Fibroblast of villous mesenchyme (primary cell): ENCODE data around the genes ITGA11 and CORO2B.

DNA sequence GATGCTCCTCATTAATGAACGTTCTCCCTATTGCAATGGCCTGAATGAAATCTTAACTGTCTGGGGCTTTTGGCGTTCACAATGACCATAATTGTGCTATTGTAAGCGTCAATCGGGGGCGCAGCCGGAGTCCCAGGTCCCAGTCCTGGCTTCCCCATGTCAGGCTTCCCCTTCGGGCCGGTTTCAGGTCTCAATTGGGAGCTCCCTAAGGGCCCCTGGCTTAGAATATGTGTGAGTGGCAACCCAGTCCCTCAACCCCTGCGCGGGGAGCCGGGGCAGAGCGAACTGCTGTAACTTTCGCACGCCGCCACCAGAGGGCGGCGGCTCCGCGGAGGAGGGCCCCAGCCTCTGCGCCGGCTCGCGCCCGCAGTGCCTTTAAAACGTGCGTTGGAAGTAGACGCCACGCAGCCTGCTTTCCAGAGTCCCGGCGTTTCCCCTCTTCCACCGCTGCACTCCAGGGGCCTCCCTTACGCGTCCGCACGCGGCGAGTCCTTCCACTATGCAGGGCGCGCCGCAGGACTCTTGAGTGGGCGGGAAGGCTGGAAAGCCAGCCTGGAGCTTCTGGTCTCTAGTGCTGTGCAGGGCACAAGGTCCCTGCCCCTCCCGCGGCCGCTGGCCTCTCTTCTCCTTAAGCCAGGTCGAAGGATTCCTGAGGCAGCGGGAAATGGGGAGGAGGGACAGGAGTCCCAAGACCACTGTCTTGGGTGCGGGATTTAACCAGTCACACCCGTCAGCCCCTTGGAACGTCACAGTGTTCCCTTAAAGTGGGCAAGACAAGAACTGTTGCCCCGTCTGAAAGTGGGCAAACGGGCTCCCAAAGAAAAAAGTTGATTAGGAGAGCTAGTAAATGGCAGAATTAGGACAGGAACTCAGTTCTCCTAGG is 38.2 kb downstream of the SKOR1 start:
- CAGE, long polyA plus RNA: no peak

DNA sequence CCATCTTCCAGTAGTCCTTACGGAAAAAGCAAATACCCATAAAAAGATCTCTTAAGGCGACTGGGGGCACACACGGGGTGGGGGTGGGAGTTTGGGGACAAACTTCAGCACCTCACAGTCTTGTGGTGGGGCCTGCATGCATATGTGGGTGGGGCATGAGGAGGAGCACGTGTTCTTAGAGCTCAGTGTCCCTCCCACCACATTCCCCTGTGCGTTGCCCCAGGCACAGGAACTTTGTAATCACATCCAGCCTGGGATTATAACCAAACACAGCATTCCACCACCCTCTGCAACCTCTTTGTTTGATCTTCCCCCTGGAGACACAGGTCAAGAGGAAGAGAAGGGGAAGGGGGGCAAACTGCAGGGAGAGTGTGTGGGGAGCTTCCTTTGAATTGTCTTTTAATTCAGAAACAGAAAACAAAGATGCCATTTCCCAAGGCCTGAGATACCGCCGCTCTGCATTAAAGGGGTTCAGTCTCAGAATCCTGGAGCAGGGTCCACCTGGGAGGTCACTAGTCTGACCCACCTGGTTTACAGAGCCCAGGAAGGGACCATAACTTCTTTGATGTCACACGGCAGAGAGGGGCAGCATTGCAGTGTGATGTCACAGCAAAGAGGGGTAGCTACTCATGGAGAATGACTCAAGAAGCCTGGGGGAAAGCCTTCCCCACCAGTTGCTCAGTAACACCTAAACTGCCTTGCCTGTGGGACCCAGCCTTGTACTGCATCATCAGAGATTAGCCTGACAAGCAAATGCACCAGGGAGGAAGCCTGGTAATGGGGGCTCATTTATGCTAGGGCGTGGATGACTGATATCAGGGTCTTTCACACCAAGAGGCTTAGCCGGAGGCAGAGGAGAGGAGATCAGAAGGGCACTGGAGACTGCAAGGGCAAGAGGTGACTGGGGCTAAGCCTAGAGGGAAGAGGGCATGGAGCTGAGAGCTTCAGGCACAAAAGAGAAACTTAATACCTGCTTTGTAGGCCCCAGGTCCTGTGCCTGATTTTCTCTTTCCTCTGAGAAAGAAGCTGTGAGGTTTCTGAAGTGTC is 107.9 kb upstream of the PIAS1 start:
- CAGE, long polyA plus RNA: no peak

GRCh38 chr15:68187344-68188067 is 17.6 kb downstream of the CALML4 start:
- CAGE, long polyA plus RNA: no peak

DNA sequence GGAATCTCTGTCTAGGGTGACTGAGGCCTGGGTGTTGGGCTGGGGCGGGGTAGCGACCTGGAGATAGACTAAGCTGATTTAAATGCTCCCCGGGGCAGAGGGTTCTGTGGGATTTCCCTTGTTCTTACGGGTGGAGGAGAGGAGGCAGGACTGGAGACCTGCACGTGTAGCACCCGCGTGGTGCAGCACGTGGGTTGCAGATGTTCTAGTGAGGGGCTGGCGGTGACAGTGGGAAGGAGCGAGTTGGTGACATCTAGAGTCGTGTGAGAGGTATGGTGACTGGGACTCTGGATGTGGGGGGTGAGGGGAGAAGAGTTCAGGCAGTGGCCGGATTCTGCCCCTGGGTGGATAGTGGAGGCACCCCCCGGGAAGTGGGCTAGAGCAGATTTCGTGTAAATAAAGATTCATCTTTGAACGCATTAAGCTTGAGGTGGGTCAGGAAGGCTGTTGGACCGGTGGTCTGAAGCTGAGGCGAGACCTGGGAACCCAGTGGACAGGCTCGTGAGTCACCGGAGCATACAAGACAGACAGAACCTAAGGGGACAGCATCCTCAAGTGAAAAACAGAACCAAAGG is 498 bp upstream of the CLN6 start:
- CAGE, long polyA plus RNA: no peak

DNA sequence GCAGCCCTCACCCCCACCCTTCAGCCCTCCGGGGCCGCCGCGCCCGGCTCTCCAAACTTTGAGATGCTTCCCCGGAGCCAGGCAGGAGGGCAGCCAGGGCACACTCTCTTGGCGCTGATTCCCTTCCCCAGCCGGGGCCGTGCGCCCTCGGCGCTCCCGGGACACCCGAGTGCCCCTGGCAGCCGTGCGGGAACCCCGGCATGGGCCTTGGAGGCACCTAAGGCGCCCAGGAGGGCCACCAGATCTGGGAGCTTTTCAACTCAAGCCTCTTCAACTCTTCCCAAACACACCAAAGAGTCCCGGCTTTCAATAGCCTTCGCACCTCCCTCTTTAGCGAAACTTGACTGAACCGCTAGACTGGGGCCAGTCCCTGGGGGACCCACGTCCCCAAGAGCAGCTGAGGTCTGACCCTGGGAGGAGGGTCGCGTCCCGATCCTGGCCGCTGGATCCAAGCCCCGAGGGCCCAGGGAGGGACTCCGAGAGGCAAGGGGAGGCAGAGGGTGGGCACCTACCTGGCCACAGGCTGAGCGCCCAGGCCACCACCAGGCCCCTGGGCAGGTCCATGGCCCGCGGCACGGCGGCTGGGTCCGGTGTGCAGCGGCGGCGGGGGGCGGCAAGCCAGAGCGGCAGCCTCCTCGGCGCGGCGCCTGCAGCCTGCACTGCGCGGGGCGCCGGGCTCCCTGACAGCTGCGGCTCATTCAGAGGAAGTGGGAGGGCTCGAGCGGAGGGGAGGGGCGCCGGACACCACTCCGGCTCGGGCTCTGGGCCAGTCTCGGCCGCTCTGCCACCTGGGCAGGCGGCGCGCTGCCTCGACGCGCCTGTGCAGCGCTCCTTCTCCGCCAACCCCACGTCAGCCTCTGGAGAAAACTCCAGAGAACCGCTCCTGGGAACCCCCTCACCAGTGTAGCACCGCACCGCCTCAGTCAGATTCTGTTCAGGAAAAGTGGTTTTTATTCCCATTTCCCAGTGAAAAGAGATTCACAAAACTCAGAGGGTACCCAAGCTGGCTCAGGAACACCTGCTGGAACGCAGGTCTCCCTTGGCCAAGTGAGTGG is at the start of gene ITGA11:
TSS of gene ITGA11 (minus strand) at position 661 of the 1,055 bp plus-strand sequence.
- CAGE, long polyA plus RNA: no peak

DNA sequence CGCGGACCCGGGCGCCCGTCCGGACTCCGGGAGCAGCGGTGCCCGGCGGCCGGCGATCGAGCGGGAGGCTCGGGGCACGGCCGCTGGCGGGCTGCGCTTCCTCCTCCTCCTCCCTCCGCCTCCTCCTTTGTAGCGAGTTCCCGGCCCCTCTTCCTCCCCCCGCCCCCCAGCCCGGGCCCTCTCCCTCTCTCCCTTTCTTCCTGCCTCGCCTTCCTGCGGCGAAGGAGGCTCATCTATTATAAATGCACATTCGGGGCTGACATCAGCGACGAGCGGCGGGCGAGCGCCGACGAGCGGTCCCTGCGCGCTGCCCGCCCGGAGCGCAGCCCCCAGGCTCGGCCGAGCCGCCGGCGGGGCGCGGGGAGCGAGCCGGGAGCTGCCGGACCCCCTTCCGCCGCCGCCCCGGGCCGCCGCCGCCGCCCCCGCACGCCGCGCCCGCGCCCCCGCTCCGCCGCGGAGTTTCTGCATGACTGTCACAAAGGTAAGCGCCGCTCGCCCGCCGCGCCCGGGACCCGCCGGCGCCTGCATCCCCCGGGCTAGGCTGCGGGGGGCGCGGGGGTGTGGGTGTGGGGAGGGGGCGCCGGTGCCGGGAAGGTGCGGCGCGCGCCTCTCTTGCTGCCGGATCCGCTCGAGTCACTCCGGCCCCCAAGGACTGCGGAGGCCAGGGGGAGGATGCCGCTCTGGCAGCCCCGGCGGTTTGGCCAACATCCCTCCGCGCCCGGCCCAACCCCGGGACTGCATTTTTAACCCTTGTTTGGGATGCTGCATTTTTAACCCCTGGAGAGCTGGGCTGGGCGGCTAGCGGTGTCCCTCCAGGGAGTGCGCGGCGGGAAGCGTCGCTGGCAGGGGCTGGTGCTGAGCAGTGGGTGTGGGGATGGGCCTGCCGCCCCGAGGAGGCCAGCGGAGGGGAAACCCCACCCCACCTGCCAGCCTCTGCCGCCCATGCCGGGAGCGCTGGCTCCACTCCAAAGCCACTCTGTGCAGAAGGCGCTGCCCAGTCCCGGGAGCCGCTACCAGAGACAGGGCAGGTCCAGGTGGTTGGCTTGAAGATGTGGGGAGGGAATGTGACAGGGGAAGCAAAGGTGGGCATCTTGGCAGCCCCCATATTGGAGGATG is at the start of gene CORO2B:
TSS of gene CORO2B (plus strand) at position 197 of the 1,116 bp plus-strand sequence.
- CAGE, long polyA plus RNA: no peak

DNA sequence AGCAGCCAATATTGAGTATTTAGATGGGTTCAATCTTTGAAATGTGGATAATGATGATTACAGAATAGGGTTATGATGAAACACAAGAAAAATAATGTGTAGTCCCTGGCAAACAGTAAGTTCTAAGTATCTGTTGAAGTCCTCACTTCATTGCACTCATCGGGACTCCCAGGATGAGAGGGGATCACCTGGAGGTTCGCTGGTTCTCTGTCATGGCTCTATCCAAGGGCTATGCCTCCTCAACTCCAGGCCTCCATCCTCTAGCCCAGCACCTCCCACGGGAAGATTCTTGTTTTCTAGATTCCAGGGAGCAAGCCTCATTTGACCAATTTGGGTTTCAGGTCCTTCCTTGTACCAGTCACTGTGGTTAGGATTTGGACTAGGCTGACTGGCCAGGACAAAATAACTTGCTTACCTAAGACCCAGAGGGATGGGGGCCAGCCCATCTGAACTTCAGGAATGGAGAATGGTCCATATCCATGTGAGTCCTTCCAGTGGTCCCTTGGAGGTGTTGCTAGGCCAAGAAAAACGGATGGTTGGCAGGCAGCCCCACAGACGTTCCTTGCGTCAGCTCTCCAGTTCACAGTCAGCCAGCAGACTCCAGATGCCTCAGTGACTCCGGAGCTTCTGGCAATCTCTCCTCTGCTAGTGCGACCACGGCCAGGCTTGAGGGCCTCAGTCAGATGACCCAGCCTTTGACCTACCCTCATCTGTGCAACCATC is 45.3 kb downstream of the ANP32A start:
- CAGE, long polyA plus RNA: no peak

- CAGE, long polyA plus RNA: no peak
These were observed 38.9 kb downstream of the ANP32A start for GRCh38 chr15:68781631-68782301.

DNA sequence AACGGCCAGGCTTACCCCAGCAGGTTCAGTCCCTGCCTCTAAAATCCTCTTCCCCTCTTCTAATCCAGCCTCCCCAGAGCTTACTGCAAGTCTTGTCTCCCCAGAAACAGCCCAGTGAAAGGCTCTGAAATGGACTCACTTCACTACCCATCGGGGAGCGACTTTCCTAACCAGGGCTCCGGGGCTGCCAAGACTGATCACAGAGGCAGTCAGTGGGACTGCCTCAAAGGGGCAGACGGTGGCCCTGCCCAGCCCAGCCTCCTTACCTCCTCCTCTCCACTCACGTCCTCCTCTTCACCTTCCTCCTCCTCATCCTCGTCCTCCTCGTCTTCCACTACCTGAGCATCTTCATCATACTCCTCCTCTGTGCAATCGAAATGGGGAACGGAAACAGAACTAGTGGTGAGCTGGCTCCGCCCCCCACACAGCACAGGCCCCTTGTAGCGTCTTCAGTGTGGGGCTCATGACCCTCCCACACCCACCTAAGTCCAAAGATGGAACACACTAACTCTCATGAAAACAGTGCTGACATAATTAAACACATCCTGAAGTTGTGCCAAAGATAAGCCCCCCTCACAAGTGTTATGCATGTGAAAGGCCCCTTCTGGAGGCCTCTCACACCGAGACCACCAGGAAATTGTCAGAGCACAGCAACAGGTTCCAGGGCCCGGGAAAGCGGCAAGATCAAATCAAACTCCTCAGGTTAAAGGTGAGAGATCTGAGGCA is 37.8 kb downstream of the ANP32A start:
- CAGE, long polyA plus RNA: no peak

- CAGE, long polyA plus RNA: no peak
These were observed 29.2 kb downstream of the ANP32A start for GRCh38 chr15:68791279-68792204.

- CAGE, long polyA plus RNA: no peak
These were observed 25.9 kb downstream of the ANP32A start for GRCh38 chr15:68794748-68795205.

DNA sequence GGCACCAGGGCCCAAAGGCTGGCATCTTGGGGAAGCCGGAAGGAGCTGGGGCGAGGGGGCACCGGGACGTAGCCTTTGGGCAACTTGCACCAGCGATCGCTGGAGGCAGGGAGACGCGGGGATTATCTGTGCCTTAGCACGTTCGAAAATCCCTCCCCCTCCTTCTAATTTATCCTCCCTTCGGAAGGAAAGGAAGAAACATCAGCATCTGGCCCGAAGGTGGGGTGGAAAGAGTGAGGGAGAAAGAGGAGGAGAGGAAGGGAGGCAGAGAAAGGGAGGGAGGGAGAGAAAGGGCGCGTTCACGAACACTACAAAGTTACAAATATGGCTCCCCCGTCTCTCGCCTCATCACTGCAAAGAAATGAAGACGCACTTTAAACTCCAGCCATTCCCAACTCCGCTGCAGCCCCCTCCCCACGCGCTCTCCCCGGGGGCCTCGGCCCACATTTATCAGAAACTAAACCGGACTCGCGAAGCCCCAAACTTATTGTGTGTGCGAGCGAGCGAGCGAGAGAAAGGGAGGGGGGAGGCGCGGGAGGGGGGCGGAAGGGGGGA is 929 bp downstream of the ANP32A start:
- CAGE, long polyA plus RNA: no peak

GRCh38 chr15:68820244-68820709 is 418 bp downstream of the ANP32A start:
- CAGE, long polyA plus RNA: no peak

DNA sequence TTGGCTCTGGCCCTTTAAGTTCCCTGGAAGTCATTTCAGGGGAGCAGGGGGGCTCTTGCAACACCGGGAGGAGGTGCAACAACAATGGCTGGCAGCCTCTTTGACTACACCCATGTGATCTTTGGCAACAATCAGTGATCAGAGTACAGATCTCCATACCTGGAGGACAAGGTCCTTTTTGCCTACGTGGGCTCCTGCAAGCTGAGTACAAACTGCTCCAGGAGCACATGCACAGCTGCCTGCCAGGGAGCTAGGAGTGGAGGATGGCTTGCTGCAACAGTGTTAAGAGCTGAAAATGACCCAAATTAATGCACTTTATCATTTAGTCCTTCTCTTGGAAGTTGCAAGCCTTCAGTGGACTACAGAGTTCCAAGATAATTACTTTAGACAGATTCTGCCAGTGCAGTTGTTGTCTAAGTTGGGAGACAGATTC is 64.0 kb downstream of the GLCE start:
- CAGE, long polyA plus RNA: no peak

- CAGE, long polyA plus RNA: no peak
These were observed 805 bp upstream of the RPLP1 start for GRCh38 chr15:69451773-69452253.

DNA sequence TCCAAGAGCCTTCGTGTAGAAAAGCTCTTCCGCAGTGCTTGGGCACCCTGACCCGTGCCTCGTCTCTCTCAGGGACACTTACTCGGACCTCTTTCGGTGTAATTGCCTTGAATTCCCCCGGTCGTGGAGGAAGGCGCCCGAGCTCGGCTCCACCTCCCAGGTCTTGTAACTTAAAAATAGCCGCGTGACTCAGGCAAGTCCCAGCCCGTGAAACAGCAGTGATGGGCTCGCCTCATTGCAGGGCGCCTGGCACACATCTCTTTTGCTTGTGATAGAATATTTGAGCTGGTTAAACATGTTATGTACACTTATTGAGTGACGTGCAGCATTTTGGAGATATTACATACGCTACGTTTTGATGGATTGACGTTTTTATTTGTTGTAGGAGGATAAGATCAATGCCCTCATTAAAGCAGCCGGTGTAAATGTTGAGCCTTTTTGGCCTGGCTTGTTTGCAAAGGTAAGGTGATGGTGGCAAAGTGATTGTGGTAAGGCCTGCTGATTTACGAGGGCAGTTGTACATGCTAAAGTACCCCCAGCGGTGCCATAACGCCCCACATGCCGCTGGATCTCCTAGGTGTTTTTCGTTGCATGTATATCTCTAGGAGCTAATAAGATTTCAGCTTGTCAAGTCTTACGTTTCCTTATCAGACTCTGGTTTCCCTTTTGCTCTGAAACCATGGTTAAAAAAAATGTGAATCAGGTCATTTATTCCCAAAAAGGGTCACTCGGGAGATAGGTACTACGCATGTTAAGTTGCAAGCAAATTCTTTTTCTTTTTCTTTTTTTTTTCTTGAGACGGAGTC is 847 bp downstream of the RPLP1 start:
- CAGE, long polyA plus RNA: no peak

DNA sequence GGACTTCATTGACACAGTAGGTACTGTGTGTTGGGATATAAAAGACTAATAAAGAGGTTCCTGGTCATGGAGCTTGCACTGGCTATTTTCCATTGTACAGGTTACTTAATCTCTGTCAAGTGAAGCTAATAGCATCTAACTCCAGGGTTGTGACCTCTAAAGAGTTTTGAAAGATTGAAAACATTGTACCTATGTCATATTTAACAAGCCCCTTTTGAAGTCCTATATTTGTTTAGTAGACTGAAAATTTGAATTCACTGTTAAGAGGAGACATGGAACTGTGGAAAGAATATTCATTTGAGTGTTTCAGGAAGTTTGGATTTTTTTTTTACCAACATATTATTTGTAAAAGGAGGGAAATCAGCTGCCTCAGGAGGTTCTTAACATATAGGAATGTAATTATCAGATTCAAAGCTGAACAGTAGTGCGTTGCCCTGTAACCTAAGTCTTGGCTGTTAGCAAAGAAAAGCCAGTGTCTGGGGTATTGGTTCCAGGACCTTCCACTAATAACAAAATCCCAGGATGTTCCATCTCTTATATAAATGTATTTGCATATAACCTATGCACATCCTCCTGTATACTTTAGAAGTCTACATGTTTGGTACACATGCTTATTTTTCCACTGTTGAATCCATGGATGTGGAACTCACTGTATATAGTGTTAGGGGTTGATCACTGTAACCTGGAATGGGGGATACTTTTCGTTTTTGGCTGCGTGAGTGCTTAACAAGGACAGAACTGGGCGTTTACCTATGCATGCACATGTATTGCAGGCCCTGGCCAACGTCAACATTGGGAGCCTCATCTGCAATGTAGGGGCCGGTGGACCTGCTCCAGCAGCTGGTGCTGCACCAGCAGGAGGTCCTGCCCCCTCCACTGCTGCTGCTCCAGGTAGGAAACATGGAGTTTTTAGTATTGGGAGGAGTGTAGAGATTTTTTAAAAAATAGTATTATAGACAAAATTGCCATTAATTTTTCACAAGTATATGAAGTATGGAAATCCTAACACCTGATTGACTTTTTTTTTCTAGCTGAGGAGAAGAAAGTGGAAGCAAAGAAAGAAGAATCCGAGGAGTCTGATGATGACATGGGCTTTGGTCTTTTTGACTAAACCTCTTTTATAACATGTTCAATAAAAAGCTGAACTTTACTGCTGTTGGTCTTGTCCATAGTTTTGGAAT is 2.2 kb downstream of the RPLP1 start:
- CAGE, long polyA plus RNA: no peak

- CAGE, long polyA plus RNA: no peak
These were observed 72.2 kb downstream of the RPLP1 start for GRCh38 chr15:69524793-69525201.

DNA sequence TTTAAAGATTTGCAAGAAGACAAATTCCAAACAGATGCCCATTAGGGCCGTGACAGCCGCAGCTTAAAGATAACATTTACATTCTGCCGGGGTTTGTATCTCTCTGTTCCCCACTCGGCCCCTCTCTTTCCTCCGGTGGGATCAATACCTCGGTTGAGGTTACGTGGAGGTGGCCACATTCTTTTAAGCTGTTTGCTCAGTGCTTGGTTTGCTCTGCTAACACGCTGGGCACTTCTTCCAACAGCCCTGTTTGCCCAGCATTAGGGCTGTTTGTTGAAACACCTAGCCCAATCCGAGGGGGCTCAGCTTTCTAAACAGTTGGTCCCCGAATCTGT is 108.6 kb downstream of the RPLP1 start:
- CAGE, long polyA plus RNA: no peak

- CAGE, long polyA plus RNA: no peak
These were observed 118.0 kb downstream of the TLE3 start for GRCh38 chr15:69979634-69980278.